Epithelial cell of esophagus (primary cell): ENCODE results near the gene SLC25A51.

DNA sequence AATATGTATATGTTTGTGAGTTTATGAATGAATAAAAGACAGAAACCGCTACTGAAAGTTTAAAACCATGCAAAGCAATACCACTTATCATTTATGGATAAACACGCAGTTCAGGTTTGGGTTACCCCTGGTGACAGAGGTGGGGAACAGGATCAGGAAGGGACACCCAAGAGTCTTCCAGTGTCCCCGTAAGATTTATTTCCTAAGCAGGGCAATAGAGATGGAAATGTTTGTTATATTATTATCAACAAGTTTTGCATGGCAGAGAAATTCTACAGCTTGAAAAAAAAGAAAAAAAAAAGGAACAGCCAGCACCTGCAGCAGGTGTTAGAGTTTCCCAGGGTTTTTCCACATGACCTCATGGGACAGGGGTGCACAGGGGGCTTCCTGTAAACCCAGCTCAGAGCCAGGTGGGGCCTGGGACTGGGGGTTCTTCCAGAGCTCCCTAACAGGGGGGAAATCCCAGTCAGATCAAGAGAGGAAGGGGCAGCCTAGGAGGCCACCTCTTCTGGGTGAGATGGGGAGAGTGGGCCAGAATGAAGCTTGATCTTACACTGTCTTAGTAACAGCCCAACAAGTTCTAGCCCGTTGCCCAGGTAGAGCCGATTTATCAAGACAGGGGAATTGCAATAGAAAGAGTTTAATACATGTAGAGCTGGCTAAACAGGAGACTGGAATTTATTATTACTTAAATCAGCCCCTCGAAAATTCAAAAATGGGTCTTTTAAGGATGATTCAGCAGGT is 19.5 kb upstream of the GRHPR start:
- RRBS, result no CpG with 5 or more reads among the region's 6 CpGs

DNA sequence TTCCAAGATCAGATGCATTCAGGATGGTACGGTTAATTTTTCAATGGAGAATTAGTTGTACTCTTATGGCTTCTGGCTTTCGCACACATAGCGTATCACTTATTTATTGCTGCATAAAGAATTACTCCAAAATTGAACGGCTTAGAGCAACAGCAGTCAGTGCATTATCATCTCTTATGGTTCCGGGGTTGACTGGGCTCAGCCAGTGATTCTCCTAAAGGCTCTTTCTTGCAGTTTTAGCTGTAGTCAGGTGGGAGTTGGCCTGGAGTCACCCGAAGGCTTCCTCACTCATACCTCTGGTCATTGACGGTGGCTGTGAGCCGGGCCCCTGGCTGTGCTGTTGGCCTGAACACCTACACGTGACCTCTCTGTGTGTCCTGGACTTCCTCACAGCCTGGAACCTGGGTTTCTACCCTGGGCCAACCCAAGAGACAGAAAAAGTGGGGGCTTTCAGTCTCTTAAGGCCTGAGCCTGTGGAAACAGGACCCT is 517 bp upstream of the GRHPR start:
- RRBS, result no CpG with 5 or more reads among the region's 9 CpGs

- RRBS, result no CpG with 5 or more reads among the region's 8 CpGs
These were observed 1.6 kb downstream of the GRHPR start for GRCh38 chr9:37424117-37424510.

DNA sequence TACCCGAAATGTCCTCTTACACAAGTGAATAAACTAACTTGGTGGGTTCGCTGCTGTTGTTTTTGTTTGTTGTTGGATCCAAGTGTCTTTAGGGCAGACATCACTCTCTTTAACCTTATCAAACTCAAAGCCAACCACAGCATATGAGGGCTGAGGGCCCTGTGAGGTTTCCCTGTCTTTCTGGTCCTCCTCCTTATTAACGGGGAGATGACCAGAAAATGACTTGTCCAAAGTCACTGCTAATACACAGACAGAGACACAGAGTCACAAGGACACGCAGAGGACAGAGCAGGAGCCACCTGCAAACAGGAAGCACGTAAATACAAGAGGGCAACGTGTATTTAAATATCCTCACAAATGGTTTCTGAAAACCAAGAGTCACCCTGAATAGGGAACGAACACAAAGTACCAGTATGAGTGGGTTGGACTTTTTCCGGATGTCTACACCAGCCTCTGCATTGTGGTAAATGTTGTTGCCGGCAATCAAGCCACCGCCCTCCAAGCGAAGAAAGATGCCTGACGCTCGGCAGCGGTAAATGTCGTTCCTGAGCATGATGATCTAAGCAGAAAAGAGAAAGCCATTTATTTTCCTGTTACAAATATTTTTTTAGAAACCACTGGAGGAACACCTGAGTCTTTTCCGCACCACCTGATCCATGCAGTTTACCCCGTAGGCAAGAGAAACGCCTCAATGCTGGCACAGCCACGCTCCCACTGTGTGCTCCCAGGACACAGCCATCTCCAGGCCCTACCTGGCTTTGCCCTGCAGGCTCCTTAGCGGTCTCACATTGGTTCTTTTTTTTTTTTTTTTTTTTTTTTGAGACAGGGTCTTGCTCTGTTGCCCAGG is 44.5 kb downstream of the FBXO10 start:
- RRBS, result no CpG with 5 or more reads among the region's 20 CpGs

GRCh38 chr9:37588287-37588971 is 4.0 kb downstream of the TOMM5 start:
- RRBS, result no CpG with 5 or more reads among the region's 6 CpGs

GRCh38 chr9:37827963-37828654 is 27.5 kb downstream of the DCAF10 start:
- RRBS, result no CpG with 5 or more reads among the region's 6 CpGs

GRCh38 chr9:37904012-37904647 is at the start of gene SLC25A51:
Gene SLC25A51 (minus strand): TSS chr9:37904127.
- RRBS, result 0% methylated on average over 1 of the region's 60 CpGs

GRCh38 chr9:37965936-37966961 is 62.3 kb upstream of the SLC25A51 start:
- RRBS, result no CpG with 5 or more reads among the region's 12 CpGs

GRCh38 chr9:37992932-37993683 is 75.9 kb downstream of the SHB start:
- RRBS, result no CpG with 5 or more reads among the region's 10 CpGs

- RRBS, result no CpG with 5 or more reads among the region's 15 CpGs
These were observed 71.2 kb downstream of the SHB start for GRCh38 chr9:37997611-37998362.

DNA sequence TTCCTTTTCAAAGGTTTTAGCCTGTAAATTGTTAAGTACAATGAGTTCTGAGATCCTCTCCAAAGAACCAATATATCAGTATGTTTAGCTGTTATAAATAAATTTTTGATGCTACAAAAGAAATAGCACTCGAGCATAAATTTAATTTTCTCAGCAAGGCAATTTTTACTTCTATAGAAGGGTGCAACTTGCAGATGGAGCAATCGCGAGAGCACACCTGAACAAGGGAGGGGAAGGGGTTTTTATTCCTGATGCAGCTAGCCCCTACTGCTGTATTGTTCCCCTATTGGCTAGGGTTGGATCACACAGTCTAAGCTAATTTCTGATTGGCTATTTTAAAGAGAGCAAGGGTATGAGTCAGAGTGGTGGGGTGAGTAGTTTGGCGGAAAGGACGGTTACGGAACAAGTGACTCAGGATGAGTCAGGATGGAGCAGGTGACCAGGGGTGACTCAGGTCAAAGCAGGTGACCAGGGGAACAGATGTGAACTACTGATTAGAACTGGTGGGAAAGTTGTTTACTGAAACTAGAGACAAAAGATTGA is 101.7 kb upstream of the SHB start:
- RRBS, result no CpG with 5 or more reads among the region's 6 CpGs

GRCh38 chr9:38620870-38621648 is 663 bp upstream of the ANKRD18A start:
- RRBS, result 2% methylated on average over 13 of the region's 54 CpGs

- RRBS, result 7% methylated on average over 14 of the region's 26 CpGs
These were observed 32.5 kb downstream of the FAM240B start for GRCh38 chr9:38687310-38687997.

- RRBS, result no CpG with 5 or more reads among the region's 10 CpGs
These were observed 13.5 kb downstream of the FAM240B start for GRCh38 chr9:38706398-38706867.

- RRBS, result no CpG with 5 or more reads among the region's 9 CpGs
These were observed 229.8 kb upstream of the FAM240B start for GRCh38 chr9:38949621-38950177.

GRCh38 chr9:39464365-39464970 is 109.0 kb downstream of the SPATA31A1 start:
- RRBS, result no CpG with 5 or more reads among the region's 34 CpGs

GRCh38 chr9:40105602-40106957 is 750.6 kb downstream of the SPATA31A1 start:
- RRBS, result no CpG with 5 or more reads among the region's 110 CpGs

DNA sequence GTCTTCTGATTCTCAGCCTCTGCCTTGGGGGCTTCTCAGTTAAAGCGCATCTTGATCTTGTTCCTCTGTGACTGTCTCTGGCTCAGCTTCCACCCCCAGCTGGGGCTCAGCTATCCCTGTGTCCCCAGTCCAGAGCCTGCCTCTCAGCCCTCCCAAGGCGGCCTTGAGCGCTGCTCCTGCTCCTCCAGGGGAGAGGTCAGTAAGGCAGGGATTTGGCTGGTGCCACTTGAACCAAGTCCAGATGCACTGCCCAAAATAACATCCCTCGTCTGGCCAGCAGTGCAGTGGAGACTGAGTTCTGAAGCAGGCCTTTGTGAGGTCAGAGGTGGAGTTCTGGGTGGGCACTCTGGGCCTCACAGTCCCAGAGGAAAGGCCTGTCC is 629.8 kb downstream of the FOXD4L6 start:
- RRBS, result no CpG with 5 or more reads among the region's 4 CpGs

- RRBS, result no CpG with 5 or more reads among the region's 44 CpGs
These were observed 45.9 kb upstream of the ZNG1F start for GRCh38 chr9:41234761-41235582.

DNA sequence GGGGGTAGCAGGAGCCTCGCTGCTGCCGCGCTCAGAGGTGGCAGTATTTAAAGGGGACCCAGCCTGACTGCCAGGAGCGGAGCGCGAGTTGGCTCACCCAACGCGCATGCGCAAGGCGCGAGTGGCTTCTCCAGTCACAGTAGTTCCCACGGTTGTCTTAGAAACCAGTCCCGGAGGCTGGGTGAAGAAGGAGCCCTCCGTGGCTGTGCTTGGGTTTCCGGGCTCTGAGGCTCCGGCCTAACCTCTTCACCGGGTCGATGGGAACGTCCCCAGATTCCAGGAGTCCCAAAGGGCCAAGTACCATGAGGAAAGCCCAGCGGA is 477.8 kb downstream of the SPATA31A7 start:
- RRBS, result 53% methylated on average over 5 of the region's 20 CpGs